Astrocyte (in vitro differentiated cells and primary cell): ENCODE measurements around the genes LRRC40, ANKRD13C and ZZZ3.

- PRO-cap, result no peak
- RRBS, 2 experiments, result no CpG with 5 or more reads among the region's 3 CpGs
Measured at GRCh38 chr1:67590132-67590712, 94.8 kb upstream of the GADD45A start.

GRCh38 chr1:67719140-67720367, 34.6 kb downstream of the GADD45A start:
- PRO-cap, result no peak
- RRBS, 2 experiments, result no CpG with 5 or more reads among the region's 10 CpGs

DNA sequence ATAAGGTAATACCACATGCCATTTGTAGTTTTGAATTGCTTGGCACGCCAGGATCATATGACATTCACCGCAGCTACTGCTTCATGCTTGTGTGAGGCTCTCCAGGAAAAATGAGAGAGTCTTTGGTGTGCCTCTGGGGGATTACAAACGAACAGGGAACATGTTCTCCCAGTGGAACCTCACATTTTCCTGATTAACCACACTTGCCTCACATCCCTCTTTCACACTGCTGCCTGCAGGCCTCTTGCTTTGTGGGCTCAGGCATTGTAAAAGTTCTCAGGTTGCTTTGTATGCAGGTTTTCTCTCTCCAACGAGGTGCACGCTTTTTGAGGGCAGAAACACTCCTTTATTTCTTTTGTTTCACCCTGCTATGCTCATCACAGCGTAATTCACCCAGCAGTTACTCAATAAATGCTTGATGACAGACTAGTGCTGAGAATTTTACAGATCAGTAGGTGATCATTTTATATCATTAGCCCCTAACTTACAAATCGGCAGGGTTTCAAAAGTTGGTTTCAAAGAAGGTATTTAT, 65.2 kb downstream of the GADD45A start:
- PRO-cap, result bidirectional peak, plus-strand start at position 224 of the sequence, minus-strand start outside the sequence
- RRBS, 2 experiments, result no CpG with 5 or more reads among the region's 7 CpGs

DNA sequence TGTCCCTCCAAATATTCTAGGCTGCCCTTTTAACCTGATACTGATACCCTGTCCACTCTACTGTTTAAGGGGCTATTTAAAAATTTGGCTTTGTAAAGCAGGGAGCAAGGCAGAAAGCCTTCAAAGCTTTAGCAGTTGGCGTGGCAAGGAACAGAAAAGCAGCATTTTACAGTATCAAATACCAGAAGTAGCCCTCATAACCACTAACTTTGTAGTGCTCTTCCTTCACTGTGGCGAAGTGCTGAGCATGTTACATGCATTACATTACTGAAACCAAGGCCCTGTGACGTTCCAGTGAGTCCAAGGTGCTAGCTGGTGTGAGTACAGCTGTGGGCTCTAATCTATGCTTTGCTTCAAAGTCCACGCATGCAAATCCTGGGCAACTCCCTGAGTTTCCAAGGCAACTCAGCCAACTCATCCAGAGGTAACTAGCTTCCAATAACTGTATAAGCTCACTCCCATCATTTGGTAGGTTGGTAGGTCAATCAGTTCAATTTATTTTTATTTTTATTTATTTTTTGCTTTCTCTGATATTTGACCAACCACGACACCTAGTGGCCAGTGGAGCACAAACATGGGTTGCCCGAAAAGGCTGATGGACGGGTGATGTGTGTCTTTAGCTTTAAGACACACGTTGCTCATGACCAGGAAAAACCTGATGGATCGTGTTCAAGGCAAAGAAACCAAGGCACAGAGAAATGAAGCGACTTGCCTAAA, 73.2 kb downstream of the GNG12 start:
- PRO-cap, result no peak
- RRBS, 2 experiments, result no CpG with 5 or more reads among the region's 10 CpGs

DNA sequence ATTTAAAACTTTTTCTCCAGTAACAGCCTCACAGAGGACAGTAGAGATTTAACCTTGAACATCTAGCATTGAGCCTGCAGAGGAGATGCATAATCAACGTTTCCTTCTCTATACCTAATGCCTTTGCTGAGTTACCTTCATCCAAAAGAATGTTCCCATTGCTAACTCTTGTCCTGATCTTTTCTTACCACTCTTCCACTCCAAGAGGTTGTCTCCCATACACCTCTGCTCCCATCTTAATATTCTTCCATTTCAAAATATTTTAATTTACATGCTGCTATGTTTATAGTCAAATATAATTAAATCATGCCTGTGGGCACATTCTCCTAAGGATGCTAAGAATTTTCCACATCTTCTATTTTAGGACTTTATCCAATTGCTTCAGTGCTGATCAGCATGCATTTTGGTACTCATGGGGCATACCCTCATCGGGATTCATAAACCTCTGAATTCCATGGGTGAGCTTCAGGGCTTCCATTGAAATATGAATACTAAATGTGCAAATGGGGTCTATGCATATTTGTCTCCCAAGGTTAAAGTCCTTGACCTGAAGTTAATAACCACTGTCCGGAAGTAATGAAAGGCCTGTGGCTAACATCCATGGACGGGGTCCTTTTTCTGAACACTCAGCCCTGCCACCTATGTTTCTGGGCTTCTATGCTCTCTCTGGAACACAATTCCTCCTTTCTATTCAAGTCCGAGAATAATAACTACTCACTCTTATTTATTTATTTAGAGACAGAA, 55.3 kb downstream of the WLS start:
- PRO-cap, result no peak
- RRBS, 2 experiments, result no CpG with 5 or more reads among the region's 5 CpGs

DNA sequence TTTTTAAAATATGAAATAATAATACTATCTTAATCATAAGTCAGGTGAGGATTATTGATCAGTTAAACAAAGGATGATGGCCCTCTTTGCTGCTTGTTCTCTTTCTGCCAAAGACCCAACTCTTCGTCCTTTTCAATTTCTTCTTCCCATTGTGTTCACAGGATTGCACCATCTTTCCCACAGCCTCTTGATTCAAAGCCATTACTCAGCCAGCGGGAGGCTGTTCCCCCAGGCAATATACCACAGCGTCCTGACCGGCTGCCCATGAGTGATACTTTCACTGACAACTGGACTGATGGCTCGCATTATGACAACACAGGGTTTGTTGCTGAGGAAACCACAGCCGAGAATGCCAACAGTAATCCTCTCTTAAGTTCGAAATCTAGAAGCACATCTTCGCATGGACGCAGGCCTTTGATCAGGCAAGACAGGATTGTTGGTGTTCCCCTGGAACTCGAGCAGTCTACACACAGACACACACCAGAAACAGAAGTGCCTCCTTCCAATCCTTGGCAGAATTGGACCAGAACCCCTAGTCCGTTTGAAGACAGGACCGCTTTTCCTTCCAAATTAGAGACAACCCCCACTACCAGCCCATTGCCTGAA, 167.3 kb downstream of the LRRC40 start:
- PRO-cap, result no peak
- RRBS, 2 experiments, result no CpG with 5 or more reads among the region's 12 CpGs

DNA sequence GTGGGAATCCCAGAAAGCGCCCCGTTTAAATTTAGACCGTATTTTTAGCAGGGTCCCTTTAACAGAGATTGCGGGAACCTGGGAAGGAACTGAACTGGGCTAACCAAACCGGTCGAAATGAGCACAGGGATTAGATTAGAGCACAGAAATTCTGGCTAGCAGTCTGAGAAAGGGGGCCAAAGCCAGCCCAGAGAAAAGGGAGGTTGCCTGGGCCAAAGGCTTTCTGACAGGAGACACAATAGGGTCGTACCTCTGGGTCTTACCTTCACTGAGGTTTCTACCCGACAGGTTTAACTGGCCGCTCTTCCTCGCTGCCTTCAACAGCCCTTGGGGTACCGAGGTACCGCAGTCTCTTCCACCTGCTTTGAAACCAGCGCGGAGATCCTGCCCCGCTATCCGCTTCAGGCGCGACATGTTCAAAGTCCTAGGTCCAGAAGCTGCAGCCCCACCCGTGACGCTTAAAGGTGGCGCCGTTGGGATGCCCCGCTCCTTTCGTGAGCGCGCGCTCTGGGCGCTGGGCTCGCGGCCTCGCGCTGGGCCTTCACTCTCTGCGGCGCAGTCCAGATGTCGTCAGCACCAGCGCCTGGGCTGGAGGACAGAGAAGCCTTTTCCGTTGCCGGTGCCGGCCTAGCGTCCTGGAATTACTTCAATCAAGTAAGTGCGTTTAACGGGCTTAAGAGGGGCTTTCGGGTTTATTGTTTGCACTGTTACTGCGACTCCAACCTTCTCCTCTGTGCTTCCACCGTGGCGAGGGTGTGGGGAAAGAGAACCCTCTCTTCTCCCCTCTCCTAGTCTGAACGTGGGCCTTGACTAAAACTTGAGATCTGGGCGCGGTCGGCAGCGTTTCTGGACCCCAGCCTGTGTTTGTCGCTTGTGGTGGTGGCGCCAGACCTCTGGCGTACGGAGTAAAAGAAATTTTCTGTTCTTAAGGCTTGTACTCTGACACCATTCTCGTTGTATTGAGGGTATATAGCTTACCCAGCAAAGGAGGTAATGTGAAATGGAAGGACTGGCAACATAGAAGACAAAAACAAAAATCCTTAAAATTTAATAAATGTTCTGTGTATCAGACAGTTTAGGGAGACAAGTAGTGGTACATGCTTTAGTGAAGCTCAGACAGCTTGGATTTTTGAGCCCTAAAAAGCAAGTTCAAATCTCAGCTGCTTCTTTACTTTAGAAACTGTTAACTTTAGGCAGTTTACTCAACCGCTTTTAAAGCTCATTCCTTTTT, at the start of gene LRRC40:
LRRC40 (minus strand) TSS at position 453 of the 1,231 bp plus-strand sequence.
- PRO-cap, result bidirectional peak, plus-strand start at position 598 of the sequence, minus-strand start at position 453 of the sequence
- RRBS, 2 experiments, result no CpG with 5 or more reads among the region's 57 CpGs

DNA sequence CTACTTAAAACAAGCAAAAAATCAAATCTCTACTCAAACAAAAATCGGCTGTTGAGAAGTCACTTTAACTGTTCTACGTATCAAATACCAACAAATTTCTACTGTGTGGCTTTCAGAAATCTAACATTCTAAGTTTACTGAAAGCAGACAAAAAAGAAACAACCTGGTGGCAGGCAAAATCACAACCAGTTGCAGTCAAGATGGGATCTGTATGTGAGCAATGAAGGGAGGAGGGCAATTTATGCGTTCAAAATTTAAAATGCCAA, 1.2 kb downstream of the ANKRD13C start:
- PRO-cap, result bidirectional peak, plus-strand start outside the sequence, minus-strand start at position 213 of the sequence
- RRBS, 2 experiments, result no CpG with 5 or more reads among the region's 3 CpGs

GRCh38 chr1:70354589-70355455, at the start of gene ANKRD13C:
Gene ANKRD13C (minus strand): TSS chr1:70354722.
- PRO-cap, result bidirectional peak, plus-strand start at chr1:70354817, minus-strand start at chr1:70354695
- RRBS, 2 experiments, result no CpG with 5 or more reads among the region's 50 CpGs

- PRO-cap, result no peak
- RRBS, 2 experiments, result no CpG with 5 or more reads among the region's 10 CpGs
Measured at GRCh38 chr1:70530289-70530599, 119.2 kb downstream of the CTH start.

DNA sequence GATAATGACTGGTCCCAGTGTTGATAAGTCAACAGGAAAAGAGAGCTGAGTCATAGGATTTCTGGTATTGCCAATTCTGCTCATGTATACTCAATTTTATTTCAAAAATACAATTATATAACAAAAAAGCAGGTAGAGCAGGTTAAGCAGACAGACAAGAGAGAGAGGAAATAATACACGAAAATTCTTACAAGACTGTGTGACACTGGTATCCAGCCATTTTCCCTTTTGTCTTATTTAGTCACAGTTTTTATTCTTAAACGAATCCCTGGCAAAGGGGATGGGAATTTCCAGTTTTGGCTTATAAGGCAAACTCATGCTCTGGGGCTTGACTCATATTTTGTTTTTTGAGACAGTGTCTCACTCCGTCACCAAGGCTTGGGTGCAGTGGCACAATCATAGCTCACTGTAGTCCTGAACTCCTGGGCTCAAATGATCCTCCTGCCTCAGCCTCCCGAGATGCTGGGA, 32.0 kb downstream of the PTGER3 start:
- PRO-cap, result no peak
- RRBS, 2 experiments, result no CpG with 5 or more reads among the region's 4 CpGs

- PRO-cap, result no peak
- RRBS, 2 experiments, result no CpG with 5 or more reads among the region's 7 CpGs
Measured at GRCh38 chr1:75092032-75092577, 42.1 kb upstream of the LHX8 start.

GRCh38 chr1:75615877-75616922, 5.3 kb upstream of the SLC44A5 start:
- PRO-cap, result no peak
- RRBS, 2 experiments, result 0 to 3% methylated on average over 1 to 19 of the region's 81 CpGs

GRCh38 chr1:75672442-75673284, 51.8 kb upstream of the ACADM start:
- PRO-cap, result no peak
- RRBS, 2 experiments, result no CpG with 5 or more reads among the region's 2 CpGs

DNA sequence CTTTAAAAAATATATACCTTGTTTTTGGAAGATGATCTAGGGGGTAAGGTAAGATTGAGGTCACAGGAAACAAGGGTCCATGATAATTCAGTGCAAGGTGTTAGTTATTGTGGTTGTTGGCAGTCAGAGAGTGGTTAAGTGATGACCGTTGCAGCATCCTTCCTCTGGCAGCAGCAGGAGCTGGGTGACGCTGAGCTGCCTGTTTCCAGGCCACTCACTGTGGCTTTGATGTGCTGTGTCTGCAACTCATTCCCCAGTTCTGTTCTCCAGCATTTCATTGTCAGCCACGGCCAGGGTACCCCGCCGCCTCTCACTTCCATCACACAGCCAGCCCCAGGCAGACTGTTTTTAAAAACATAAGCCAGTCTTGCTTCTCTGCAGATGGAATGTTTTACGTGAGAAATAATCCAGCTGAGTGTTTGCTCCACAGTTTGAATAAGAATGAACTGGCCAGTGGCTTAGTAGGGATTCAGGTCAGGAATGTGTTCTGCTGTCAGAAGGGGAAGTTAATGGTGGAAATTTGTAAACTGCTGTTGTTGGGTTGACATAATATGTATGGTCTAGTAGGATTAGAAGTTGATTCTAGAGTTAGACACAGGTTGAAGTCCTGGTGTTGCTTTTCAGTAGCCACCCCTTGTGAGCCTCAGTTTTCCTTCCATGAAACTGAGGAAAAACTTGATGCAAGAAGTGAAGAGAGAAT, 21.5 kb upstream of the ST6GALNAC3 start:
- PRO-cap, result no peak
- RRBS, 2 experiments, result no CpG with 5 or more reads among the region's 6 CpGs

DNA sequence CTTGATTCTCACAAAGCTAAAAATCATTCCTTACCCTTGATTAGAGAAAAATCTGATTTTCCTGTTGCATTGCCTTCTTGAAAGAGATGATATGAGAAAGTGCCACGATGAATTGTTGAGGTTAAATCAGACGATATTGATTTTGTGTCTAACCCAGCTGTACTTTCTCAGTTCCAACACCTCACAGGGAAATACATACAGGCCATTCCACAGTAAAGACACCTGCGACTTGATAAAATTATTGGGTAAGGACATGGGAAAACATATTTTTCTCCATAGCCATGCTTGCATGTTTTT, 255.5 kb upstream of the ST6GALNAC5 start:
- PRO-cap, result no peak
- RRBS, 2 experiments, result no CpG with 5 or more reads among the region's 3 CpGs

DNA sequence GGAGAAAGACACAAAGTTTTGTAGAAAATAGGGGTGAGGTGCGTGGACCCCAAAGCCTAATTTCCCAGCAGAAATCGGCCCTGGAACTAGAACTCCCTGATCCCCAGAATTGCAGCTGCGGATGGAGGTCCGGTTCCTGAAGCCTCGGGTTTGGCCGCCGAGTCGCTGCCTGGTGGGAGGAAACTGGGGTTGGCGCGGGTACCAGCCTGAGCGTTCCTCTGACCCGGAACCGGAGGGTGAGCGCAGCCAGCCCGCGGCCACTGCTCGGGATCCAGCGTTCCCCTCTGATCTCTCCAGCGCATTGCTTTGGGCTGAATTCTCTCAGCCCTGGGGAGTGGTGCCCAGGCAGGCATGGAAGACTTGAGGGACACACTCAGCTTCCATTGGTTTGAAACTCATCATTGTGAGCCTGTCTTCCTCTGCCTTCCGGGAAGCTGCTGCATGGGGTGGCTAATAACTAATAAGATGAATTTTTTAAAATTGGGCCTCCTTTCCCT, 1.7 kb downstream of the ST6GALNAC5 start:
- PRO-cap, result no peak
- RRBS, 2 experiments, result 2 to 3% methylated on average over 9 of the region's 20 CpGs

GRCh38 chr1:77681911-77682839, at the start of gene ZZZ3:
Gene ZZZ3 (minus strand): TSS chr1:77682658.
- PRO-cap, result bidirectional peak, plus-strand start at chr1:77682723, minus-strand start at chr1:77682655
- RRBS, 2 experiments, result 3% methylated on average over 3 to 8 of the region's 34 CpGs

GRCh38 chr1:77832246-77832758, 52.9 kb downstream of the MIGA1 start:
- PRO-cap, result no peak
- RRBS, 2 experiments, result no CpG with 5 or more reads among the region's 2 CpGs

- PRO-cap, result unidirectional peak, minus-strand start at chr1:77960928
- RRBS, 2 experiments, result no CpG with 5 or more reads among the region's 4 CpGs
Measured at GRCh38 chr1:77960826-77961152, 18.1 kb downstream of the FUBP1 start.